Metanephros (tissue), 2 donors: ENCODE results near the genes KCNH4, STAT5A and ATP6V0A1.

DNA sequence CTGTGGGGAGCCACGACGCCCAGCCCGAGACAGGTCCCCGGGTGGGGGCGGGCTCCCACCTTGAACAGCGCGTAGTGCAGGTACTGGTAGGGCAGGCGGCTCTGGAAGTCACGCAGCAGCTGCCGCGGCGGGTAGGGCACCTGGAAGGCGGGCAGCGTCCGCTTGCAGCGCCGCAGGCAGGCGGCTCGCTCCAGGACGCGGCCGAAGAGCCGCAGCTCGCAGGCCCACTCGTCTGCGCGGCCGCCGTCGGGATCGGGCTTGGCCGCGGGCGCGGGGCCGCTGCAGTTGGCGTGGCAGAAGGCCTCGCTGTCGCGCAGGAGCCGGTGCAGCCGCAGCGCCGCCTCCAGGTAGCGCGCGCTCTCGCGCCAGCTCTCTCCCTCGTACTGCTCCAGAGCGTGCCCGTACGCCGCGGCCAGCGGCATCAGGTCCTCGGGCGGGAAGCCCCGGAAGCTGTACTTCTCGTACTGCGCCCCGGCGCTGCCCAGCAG lies 310 bp downstream of the P3H4 start:
- RAMPAGE, long total RNA, result no peak

DNA sequence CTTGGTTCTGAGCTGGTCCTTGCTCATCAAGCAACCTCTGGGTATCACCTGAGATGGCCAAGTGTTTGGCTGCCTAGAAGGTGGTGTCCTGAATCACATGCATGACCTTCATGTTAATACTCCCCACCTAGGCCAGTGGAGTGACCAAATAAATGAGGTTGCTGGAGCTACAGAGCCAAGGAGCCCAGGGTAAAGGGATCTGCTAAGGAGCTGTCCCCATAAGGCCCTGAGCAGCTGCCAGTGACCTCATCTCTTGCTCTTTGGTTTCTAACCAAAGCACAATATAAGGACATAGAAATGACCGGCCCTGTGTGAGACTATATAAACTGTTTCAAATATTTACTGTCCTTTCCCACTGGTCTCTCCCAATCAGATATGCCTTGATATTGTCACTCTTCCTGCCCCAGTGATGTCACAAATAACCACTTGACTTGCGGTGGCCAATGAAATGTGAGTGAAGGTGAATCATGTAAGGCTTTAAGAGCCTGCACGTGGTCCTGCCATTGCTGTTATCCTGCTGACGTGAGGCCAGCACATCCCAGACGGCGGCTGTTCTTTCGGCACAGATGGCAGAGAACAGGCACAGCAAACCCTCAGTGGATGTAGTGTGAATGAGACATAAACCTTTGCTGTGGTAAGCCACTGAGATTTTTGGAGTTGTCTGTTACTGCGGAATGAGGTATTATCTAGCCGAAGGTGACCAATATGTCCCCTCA lies 5.3 kb upstream of the KLHL11 start:
- RAMPAGE, long total RNA, result no peak

DNA sequence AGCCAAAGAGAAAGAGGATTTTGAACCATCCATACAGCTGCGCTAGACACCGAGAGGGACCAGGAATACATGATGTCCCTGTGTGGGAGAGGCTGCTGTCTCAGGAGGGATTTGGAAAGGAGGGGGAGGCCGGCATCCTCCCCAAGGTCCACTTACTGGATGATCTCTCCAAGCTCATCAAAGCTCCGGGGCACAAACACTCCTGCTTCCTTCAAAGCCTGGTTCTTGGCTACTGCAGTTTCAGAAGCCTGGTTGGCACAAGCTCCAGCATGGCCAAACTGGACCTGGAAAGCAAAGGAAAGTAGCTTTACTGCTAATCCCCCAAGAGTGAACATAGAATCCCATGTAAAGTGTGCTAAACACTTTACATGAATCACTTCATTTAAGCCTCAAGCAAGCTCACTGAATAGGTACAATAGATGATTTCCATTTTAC lies 13.4 kb upstream of the KLHL11 start:
- RAMPAGE, long total RNA, result no peak

- RAMPAGE, long total RNA, result no peak
Measured at GRCh38 chr17:41895209-41895804, 23.4 kb downstream of the ACLY start.

- RAMPAGE, long total RNA, result no peak
Measured at GRCh38 chr17:41982167-41982797, 15.7 kb downstream of the CNP start.

GRCh38 chr17:42023406-42023998 lies 3.6 kb downstream of the NKIRAS2 start:
- RAMPAGE, long total RNA, result no peak

- RAMPAGE, long total RNA, result no peak
Measured at GRCh38 chr17:42180776-42181159, at the start of gene KCNH4. Gene KCNH4 (minus strand): TSS chr17:42181142.

DNA sequence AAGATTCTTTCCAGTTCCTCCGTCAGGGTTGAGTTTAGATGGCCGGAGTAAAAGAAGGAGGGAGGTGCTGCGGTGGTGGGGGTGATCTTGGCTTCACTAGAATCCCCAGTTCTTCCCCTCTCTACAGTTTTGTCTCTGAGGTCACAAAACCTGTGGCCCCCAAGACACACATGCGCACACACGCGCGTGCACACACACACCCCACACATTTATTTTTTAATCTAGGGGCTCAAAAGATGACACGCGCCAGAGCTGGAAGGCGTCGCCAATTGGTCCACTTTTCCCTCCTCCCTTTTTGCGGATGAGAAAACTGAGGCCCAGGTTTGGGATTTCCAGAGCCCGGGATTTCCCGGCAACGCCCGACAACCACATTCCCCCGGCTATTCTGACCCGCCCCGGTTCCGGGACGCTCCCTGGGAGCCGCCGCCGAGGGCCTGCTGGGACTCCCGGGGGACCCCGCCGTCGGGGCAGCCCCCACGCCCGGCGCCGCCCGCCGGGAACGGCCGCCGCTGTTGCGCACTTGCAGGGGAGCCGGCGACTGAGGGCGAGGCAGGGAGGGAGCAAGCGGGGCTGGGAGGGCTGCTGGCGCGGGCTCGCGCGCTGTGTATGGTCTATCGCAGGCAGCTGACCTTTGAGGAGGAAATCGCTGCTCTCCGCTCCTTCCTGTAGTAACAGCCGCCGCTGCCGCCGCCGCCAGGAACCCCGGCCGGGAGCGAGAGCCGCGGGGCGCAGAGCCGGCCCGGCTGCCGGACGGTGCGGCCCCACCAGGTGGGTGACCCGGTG lies at the start of gene STAT5A:
TSS of gene STAT5A (plus strand) at position 668 of the 783 bp plus-strand sequence.
- RAMPAGE, long total RNA, result no peak

GRCh38 chr17:42294190-42295088 lies 6.1 kb downstream of the STAT5A start:
- RAMPAGE, long total RNA, result no peak

GRCh38 chr17:42309202-42309864 lies 21.0 kb downstream of the STAT5A start:
- RAMPAGE, long total RNA, result no peak

GRCh38 chr17:42363582-42364205 lies 24.5 kb downstream of the STAT3 start:
- RAMPAGE, long total RNA, result no peak

GRCh38 chr17:42387066-42387653 lies 1.1 kb downstream of the STAT3 start:
- RAMPAGE, long total RNA, result no peak

DNA sequence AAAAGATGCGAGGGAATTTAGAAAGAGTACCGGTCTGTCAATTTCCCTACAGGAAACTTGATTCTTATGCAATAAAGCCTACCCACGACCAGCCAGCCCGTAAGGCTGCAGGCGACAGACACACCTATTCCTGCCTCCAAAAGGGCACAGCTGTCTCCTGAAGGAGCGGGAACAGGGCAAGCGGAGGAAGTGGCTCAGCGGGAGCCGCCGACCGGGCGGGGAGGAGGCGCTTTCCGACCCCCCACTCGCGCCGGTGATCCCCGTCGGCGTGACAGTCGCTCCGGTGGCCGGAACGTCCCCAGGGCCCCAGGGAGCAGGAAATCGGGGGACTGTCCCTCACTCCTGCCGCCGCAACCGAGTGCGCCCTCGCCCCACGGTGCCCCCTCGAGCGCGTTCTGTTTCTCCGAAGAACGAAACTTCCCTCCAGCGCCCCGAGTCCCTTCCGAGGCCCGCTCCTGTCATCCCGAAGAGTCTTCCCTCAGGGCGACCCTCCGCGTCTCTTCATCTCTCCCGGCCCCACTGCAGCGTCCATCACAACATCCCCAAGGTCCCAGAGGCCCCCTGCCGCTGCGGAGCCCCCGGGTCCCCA lies 494 bp downstream of the STAT3 start:
- RAMPAGE, long total RNA, result no peak

DNA sequence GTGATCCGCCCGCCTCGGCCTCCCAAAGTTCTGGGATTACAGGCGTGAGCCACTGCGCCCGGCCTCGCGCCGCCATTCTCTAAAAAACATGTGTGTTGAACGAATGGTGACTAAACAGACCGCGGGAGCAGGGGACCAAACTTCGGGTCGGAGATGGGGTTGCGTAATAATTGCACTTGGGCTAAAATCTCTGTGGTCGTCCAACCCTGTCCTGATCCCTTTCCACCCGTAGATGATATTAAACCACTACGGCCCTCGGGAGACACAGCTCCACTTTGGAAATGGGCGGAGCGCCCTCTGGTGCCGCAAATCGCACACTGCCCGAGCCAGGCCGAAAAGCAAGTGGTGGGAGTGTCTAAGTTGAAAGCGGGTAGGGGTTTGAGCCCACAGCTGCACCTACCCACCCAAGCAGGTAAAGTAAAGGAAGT lies 17.1 kb downstream of the CAVIN1 start:
- RAMPAGE, long total RNA, result no peak

DNA sequence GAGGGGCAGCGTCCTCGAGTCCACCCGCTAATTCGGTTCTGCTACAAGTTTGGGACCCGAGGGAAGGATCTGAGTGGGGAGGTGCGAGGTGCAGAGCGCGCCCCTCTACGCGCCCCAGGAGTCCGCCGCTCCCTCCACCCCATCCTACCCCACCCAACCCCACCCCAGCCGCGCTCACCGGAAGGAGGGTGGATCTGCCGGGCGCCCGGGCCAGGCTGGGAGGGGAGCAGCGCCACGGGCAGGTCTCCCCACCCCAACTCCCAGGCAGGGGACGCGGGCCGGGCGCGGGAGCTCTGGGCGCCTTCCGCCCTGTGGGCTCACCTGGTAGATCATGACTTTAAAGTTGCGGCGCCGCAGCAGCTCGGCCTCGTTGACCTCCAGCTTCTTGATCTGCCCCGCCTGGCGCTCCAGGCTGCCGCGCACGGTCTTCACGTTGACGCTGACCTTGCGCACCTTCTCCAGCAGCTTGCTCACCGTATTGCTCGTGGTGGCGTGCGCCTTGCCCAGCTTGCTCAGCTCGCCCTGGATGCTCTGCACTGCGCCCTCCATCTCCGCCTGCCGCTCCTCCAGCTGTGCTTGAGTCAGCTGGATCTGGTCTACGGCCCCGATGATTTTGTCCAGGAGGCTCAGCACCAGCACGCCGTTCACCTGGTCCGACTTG lies 620 bp downstream of the CAVIN1 start:
- RAMPAGE, long total RNA, result no peak

- RAMPAGE, long total RNA, result no peak
Measured at GRCh38 chr17:42458524-42459064, at the start of gene ATP6V0A1. Gene ATP6V0A1 (plus strand): TSS chr17:42458878.

GRCh38 chr17:42475680-42476105 lies 17.0 kb downstream of the ATP6V0A1 start:
- RAMPAGE, long total RNA, result no peak

- RAMPAGE, long total RNA, result no peak
Measured at GRCh38 chr17:42526080-42526558, 9.9 kb upstream of the NAGLU start.

DNA sequence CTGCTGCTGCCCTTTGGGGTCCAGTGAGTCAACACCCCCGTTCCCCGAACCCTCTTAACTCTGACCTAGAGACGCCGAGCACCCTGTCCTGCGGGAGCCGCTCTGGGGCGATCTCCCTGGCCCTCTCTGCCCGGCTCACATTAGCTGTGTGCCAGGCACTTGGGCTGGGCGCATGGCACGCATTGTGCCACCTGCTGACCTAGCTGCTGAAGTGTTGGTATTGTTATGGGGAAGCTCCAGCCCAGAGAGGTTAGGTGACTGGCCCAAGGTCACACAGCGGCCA lies 1.1 kb downstream of the HSD17B1 start:
- RAMPAGE, long total RNA, result no peak

GRCh38 chr17:42669334-42669736 lies 7.5 kb downstream of the PLEKHH3 start:
- RAMPAGE, long total RNA, result no peak